Skin of body (tissue), 2 donors: ENCODE data around the gene CERK.

- RAMPAGE, long total RNA, result no peak
Observed at GRCh38 chr22:46581505-46582353, 38.5 kb upstream of the GRAMD4 start.

- RAMPAGE, long total RNA, result no peak
Observed at GRCh38 chr22:46582354-46583010, 37.7 kb upstream of the GRAMD4 start.

DNA sequence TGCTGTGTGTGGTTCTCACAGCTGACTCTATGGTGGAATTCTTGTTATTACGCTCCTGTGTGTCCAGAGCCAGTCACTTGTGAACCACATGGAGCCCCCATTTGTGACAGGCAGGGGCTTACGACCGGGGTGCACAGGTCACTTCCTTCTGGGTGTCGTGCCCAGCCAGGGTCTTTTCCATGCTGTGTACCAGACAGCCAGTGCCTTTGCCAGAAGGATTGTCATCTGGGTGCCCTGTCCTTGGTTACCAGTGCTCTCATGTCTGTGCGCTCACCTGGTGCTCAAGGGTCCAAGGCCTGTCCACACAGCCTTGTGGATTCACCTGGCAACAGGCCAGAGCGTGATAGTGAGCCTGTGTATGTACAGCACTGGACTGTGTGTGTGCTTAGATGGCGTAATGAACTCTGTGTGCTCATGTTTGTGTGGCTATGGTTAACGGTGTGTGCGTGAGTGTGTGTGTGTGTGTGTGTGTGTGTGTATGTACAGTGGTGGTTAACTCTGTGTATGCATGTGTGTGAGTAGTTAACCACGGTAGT, 18.6 kb downstream of the GRAMD4 start:
- RAMPAGE, long total RNA, result no peak

DNA sequence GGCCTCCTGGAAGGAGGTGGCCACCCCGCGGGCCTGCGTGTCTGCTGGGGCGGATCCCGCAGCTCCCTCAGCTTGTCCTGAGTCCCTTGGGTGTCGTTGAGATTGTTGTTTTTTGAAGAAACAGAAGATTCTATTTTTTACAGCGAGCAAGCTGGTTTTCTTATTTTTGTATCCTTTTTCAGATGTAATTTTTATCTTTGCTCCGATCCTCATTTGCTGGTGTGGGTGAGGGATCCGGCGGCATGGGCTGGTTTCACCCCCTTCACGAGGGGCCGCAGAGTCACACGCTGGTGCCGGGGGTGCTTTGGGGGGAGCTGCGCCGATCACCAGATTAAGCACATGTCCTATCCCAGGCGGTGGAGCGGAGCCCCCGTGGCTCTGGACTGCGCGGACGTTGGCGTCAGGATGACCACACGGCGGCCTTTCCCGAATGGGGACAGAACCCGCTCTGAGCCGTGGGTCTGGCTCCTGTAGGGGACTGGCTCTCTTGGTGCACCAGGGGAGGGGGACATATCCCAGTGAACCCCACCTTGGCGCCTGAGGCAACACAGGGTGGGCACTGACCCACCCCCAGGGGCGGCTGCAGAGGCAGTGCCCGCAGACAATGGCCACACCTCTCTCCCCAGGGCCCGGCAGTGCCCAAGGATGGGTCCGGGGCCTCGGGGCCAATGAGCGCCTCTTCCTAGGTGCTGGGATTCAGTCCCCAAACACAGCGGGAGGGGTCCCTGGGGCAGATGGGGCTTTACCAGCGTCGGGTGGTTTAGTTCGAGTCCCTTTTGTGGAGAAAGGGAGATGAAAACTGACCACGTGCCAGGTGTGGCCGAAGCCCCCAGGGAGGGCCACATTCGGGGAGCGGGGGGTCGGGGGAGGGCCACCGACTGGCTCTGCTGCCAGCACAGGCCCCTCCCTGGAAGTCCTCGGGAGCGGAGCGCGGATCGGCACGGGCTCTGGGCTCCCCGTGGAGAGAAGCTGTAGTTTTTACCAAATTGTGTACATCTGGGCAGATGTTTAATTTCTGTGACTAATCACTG, 58.7 kb downstream of the GRAMD4 start:
- RAMPAGE, long total RNA, result no peak

- RAMPAGE, long total RNA, result no peak
Observed at GRCh38 chr22:46730498-46731030, 7.5 kb downstream of the CERK start.

DNA sequence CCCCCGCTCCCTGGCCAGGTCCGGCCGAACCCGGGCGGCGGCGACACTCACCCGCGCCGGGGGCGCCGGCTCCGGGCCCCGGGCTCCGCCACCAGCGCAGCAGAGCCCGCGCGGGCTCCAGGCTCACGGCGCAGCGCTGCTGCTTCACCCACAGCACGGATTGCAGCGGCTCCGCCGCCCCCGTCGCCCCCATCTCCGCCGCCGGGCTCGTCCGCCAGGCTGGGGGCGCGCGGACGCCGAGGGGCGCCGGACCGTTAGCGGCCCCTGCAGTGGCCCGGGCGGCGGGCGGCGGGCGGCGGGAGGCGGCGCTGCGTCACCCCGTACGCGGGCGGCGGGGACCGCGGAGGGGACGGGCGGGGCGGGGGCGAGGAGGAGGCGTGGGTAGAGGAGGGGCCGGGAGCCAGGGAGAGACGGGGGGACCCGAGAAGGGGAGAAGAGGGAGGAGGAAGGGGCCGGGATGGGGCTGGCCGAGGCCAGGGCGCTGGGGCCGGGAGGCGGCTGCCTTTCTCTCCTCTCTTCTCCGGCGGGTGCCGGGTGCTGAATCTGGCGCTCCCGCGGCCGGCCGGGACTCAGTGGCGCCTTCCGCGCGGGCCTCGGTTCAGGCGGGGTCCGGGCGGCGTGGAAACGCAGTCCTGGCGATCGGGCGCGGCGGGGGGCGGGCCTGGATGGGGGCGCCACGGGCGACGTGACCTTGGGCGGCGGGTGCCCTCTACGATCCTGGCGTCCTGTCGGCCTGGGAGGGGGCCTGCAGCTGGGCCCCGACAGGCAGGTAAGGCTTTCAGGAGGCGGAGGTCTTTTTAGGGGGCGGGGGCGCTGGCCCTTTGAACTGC, at the start of gene CERK:
Gene CERK, minus strand, starts transcription at position 297 of the 830 bp plus-strand sequence.
- RAMPAGE, long total RNA, result no peak

DNA sequence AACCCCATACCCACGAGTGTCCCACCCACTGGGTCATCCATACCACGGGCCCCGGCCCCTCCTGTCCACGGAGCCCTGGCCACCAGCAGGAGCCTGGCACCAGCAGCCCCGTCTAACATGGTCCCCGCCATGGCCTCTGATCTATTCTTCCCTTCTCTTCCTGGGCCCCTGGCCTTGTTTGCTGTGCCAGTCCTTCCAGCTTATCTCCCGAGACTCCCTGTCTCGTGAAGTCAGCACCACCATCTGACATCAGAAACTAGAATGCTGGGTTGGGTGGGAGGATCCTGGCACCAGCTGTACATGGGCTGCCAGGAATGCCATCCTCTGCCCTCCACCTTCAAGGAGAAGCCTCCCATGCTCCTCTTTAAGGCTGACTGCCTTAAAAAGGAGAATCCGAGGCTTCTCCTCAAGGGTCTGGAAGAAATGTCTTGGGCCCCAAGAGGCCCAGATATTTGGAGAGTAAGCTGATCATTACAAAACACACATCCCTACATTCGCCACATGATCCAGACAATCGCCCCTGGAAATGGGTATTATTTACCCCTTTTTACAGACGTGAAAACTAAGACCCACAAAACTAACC, 3.4 kb upstream of the CERK start:
- RAMPAGE, long total RNA, result no peak

DNA sequence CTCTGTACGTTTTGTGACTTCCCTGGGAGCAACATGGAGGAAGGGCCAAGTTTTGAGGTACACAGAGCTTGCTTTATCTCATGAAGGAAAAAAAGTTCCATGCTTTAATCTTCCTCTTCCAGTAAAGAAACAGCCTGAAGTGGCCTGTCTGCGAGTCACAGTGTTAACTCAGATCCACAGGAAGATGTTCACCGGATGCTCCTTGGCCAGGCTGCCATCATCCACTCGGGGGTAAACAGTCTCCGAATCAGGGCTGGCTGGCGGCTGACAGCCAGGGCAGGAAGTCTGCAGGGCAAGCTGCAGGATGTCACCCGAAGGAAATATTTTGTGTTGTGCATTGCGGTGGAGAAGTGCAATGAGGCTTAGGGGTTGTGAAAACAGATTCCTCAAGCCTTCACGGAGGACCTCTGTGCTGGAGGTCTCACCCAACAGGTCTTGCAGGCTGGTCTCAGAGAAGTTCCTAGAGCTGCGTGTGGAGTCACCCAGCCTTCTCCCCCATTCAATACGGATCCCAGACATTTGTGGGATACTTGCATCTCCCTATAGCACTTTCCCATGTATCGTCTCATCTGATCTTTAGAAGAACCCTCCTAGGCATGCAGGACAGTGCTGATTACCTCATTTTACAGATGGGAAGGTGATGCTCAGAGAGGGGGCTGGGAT, 11.3 kb upstream of the CERK start:
- RAMPAGE, long total RNA, result no peak

- RAMPAGE, long total RNA, result no peak
Observed at GRCh38 chr22:46758759-46759368, 3.6 kb upstream of the TBC1D22A start.

DNA sequence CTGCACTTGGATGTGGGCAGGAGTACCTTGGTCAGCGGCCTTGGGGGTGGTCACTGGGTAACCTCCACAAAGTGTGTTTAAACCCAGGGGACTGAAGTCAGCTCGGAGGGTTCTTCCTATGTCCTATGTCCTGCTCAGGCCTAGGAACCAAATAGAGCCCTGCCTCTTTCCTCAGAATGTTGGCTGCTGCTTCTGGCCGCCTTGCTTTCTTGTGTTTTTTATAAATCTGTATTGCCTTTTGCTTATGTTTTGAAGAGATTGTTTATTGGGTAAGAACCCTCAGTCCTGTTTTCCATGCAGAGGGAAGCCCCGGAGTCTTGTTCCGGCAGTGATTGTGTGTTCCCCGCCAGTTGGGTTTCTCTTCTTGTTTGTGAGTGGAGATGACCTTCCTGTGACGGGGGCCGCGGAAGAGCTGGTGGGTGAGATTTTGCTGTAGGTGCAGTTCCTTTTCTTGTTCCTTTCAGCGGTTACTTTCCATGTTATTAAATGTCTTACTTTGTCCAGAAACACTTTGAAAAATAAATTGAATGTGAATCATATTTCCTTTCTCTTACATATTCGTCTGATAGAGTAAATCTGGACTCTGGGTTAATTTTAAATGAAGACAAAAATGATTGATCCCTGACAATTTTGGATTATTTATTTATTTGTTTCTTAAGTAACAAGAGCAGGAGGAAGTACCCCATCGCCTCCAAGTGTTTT, 8.3 kb downstream of the TBC1D22A start:
- RAMPAGE, long total RNA, result no peak

DNA sequence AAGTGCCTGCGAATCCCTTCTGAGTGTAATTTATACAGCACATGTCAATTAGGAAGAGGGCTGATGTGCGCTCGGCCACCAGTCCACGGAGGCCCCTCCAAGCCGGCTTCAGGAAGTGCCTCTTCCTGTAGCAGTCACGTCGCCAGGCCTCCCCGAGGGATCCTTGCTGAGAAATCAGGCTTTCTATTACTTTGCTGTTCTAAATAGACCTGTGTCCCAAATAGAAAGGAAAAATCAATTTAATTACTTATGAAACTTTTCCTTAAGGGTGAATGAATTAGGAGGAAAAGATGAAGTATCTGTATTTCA, 180.1 kb downstream of the TBC1D22A start:
- RAMPAGE, long total RNA, result no peak

DNA sequence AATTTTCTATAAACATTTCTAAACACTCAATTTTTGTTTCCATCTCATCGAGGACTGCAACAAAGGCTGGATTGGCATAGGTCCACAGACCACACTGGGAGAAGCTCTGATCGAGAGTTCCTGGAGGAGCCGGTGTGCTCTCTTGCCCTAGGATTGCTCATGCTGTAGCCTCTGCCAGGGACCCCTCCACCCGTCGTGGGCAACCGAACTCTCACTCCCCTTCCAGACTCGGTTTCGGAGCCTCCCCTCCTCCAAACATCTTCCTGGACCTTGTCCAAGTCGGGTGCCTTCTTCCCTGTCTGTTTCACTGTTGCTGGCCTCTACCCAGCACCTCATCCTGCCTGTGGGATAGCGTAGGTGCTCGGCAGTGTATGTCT, 770.1 kb upstream of the TAFA5 start:
- RAMPAGE, long total RNA, result no peak

DNA sequence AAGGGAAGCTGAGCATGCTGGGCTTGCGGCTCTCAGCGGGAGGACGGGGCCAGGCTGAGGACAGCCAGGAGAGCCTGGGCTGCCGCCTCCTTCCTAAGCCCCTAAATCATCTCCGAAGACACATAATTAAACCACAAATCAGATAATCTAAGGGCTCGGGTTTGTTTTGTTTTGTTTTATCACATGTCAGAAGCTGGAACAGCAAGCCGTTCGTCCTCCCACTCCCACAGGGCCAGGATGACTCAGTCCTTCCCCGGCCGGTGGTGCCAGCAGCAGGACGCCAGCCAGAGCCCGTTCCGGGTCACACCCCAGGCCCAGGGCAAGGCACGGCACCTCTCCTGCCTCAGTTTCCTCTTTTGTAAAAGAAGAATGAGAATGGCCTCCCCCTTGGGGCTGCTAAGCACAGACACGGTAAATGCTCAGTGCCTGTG, 399.3 kb upstream of the TAFA5 start:
- RAMPAGE, long total RNA, result no peak

DNA sequence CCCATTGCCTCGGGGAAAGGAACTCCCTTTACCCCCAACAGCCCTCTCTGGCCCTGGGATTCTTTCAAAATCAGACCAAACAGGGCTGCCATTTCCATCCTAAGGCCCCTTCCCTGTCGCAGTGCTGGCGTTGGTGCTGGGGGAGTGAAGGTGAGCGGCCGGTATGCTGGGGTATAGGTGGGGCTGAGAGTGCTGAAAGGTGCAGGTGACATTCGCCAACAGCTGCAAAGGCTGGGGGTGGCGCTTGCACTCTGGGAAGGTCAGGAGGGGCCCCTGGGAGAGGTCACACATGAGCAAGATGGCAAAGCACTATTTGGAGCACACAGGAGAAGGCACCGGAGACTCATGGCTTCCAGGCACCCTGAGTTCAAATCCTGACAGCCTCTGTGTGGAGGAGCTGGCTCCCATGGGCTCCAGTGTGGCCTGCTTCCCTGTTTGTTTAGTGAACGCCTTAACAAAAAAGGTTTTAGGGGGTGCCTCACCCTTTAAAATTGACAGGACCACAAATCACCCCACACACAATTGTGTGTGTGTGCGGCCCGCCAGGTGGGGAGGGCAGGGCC, 392.0 kb upstream of the TAFA5 start:
- RAMPAGE, long total RNA, result no peak

DNA sequence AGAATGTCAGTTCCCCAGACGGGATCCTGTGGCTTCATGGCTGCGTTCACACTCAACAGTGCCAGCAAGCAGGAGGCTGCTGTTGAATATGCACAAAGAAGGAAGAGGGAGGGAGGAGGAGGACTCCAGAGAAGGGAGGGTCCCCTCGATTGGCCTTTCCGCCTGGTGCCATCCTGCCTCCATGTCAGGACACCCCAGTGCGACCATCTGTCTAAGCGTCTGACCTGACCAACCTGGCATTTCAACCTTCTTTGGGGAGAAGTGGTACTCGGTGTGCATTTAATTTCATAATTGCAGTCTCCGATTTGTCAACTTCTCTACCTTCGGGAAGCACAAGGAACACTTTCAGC, 235.1 kb upstream of the TAFA5 start:
- RAMPAGE, long total RNA, result no peak

DNA sequence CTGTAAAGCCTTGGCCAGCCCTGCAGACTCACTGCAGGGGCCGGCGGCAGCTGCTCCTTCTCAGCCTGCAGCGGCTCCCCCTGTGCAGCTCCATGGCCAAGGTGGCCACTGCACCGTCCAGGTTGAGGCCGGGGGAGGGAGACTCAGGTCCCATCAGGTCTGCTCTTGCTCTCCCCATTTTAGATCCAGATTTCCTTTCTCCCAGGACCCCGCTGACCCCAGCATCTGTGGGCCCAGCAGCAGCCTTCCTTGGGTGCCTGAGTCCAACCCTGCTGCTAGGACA, 122.7 kb upstream of the TAFA5 start:
- RAMPAGE, long total RNA, result no peak

GRCh38 chr22:48369936-48370423, 119.4 kb upstream of the TAFA5 start:
- RAMPAGE, long total RNA, result no peak

GRCh38 chr22:48517530-48518116, 28.3 kb downstream of the TAFA5 start:
- RAMPAGE, long total RNA, result no peak

DNA sequence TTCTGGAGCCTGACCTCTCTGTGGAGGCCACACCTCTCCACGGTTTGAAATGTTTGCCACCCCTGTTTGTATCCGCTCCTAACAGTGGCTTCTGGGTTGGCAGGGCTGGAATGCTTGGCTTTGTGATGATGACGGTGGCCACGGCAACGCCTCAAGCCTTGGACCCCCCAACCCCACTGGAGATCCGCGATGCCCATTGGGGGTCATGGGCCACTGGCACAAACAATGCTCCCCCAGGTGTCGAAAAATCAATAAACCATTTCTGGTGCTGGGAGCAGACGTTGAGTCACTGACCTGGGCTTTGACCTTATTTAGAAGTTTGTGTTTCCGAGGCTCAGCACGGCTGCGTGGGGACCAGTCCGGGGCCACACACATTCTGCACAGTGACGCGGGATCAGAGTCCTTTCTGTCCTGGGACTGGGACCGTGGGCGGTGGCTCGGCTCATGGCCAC, 72.2 kb downstream of the TAFA5 start:
- RAMPAGE, long total RNA, result no peak

GRCh38 chr22:48575754-48576416, 86.5 kb downstream of the TAFA5 start:
- RAMPAGE, long total RNA, result no peak